Colon Carcinoma Metastatic in the Brain (tissue), 2 donors: ENCODE data around the genes USP40 and UGT1A5.

- PRO-cap, 2 experiments = peak in 2 of 2 experiments; most common plus-strand start chr2:233566877 (in 2); most common minus-strand start chr2:233566787 (in 2)
Observed at GRCh38 chr2:233565938-233567114, at the start of gene USP40. Gene USP40 (minus strand): TSS chr2:233566782.

DNA sequence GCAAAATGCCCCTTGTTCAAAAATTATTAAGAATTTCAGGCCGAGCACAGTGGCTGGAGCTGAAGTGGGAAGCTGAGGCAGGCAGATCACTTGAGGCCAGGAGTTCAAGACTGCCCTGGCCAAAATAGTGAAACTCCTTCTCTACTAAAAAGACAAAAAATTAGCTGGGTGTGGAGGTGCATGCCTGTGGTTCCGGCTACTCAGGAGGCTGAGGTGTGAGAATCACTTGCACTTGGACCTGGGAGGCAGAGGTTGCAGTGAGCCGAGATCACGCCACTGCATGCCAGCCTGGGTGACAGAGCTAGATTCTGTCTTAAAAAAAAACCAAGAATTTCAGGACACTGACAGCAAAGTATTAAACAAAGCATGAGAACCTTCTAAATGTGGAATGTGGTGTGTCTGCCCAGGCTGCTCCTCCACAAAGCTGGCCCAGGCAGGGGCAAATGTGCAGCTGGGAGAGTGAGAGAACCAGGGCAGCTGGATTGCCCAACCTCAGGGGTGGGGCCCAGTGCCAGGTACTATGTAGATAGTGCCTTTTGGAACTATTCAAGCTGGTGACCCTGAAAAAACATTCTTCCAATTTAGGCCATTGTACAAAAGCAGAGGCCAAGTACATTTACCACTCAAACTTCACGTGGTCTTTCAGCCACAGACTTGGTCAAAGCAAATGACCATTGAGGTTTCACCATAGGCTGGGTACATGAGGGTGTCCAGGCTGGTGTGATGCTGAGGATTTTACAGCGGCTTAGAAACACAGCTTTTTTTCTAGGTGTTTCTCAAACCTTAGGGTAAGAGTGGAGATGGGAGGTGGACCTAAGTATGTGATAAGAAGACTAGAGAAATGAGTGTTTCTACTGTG is 6.7 kb upstream of the UGT1A5 start:
- PRO-cap, 2 experiments = no peak in any of the 2 experiments

GRCh38 chr2:233712361-233713093 is at the start of gene UGT1A5:
Gene UGT1A5 (plus strand): TSS chr2:233712907.
- PRO-cap, 2 experiments = no peak in any of the 2 experiments

GRCh38 chr2:233754946-233755603 is 5.0 kb upstream of the UGT1A1 start:
- PRO-cap, 2 experiments = no peak in any of the 2 experiments

DNA sequence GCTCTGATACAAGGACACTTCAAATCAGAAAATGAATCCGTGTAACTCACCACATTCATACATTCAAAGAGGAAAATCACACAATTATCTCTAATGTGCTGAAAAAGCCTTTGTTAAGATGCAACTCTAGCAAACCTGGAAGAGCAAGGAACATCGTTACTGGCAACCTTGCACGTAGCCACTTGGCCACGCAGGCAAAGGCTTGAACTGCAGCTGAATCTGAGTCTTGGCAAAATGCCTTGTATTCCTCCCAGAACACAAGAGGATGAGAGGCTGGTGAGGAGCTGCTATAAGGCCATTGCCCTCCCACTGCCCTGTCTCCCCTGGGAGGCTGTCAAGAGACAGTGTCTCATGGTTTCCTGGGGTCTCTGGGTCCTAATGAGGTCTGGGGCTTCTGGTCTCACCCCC is 141.3 kb downstream of the SPP2 start:
- PRO-cap, 2 experiments = no peak in any of the 2 experiments

DNA sequence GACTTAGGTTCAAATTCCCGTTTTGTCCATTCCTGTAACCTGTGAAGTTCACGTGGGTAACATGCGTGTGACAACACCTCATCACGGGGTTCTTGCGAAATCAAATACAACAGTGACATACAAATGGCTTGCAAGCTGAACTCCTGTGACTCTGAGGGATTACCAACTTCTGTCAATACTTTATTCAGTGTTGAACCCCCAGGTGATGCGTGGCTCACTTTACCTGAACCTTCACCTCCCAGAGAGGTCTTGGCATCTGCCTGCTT is 207.8 kb downstream of the ARL4C start:
- PRO-cap, 2 experiments = no peak in any of the 2 experiments

DNA sequence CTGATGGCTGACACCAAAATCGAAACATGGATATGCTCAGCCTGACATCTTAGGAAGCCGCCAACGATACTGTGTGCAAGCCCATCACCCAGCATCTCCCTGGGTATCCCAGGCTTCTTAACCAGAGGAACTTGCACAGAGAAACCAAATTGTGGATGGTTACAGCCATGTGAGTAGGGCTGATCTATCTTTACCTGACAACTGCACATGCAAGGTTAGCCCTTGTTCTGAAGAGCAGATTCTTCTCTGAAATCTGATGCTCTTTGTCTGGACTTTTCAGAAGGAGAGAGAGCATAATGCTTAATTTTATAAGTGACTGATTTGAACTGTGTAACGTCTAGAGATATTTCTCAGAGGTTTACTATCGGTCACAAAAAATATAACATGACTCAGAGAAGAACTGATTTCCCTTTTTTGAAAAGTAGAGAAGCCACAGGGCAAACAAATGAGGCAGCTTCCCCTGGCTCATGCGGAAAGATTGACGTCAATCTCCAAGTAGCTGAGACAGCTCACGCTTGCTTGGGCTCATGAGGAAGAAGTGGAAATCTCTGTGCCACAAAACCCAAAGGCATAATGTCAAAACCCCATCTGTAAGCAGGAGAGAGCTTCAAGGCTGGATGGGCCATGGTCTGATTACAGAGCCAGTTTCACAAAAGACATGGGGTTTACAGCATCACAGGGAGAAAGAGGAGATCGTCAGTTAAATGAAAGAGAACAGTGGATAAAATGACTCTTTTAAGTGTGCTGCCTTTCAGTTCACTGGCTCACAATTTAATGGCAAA is 188.2 kb downstream of the ARL4C start:
- PRO-cap, 2 experiments = no peak in any of the 2 experiments

DNA sequence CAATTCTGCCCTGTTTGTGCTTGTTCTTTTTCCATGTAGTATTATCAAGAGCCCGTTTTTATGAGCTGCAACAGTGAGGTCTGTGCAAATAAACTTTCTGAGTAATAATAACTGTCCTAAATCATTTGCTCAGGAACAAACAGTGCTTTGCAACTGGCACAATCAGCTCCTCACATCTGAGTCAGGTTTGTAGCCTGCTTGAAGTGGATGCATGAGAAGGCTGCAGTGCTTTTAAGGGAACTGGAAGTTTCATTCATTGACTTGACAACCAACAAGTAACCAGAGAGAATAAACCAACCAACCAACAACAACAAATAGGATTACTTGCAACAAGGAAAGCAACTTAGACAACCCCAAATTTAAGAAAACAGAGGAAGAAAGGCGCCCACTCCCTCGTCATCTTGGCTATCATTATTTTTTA is 127.9 kb downstream of the ARL4C start:
- PRO-cap, 2 experiments = no peak in any of the 2 experiments

- PRO-cap, 2 experiments = no peak in any of the 2 experiments
Observed at GRCh38 chr2:234459494-234459992, 37.3 kb downstream of the ARL4C start.

DNA sequence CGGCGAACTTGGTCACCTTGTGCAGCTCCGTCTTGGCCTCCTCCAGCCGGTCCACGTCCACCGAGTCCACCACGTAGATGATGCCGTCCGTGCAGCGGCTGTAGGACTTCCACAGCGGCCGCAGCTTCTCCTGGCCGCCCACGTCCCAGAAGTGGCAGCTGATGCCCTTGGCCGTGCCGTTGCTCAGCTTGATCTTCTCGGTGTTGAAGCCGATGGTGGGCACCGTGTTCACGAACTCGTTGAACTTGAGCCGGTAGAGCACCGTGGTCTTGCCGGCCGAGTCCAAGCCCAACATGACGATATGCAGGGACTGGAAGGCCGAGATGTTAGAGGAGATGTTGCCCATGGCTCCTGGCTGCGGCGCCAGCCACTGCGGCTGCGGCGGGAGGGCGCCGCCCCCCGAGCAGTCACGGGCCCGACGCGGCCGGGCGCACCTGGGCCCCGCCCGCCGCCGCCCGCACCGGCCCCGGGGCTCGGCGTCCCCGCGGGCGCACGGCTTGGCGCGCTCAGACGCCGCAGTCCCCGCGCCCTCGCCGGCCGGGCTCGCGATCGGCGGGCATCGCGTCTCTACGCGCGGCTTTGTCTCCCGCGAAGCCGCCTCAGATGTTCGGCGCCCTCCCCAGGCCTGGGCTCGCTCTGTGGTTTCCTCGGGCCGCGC is 511 bp downstream of the ARL4C start:
- PRO-cap, 2 experiments = no peak in any of the 2 experiments

DNA sequence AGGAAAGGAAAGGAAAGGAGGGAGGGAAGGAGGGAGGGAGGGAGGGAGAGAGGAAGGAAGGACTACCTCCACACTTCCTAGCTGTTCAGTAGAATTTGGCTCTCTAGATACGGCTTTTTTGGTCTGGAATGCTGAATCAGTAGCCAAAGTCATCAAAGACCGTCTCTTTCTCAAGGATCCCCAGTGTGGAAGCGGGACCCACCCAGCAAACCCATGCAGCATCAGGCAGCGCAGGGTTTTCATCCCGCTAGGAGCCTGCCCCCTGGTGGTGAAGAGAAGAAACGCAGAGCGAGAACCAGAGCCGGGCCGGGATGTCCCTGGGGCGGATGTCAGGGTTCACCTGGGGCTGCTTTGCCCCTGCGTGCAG is 48.0 kb upstream of the ARL4C start:
- PRO-cap, 2 experiments = no peak in any of the 2 experiments

- PRO-cap, 2 experiments = no peak in any of the 2 experiments
Observed at GRCh38 chr2:234768702-234769488, 182.9 kb upstream of the SH3BP4 start.

GRCh38 chr2:234843404-234843896 is 108.4 kb upstream of the SH3BP4 start:
- PRO-cap, 2 experiments = no peak in any of the 2 experiments

GRCh38 chr2:234880656-234881184 is 71.1 kb upstream of the SH3BP4 start:
- PRO-cap, 2 experiments = no peak in any of the 2 experiments

- PRO-cap, 2 experiments = peak in 2 of 2 experiments; most common plus-strand start chr2:234983374 (in 1); most common minus-strand start chr2:234983008 (in 2)
Observed at GRCh38 chr2:234982727-234983529, 31.1 kb downstream of the SH3BP4 start.

GRCh38 chr2:234998265-234999543 is 46.9 kb downstream of the SH3BP4 start:
- PRO-cap, 2 experiments = no peak in any of the 2 experiments

GRCh38 chr2:235418823-235419225 is 75.0 kb upstream of the AGAP1 start:
- PRO-cap, 2 experiments = no peak in any of the 2 experiments

- PRO-cap, 2 experiments = no peak in any of the 2 experiments
Observed at GRCh38 chr2:235503022-235503642, 9.3 kb downstream of the AGAP1 start.

DNA sequence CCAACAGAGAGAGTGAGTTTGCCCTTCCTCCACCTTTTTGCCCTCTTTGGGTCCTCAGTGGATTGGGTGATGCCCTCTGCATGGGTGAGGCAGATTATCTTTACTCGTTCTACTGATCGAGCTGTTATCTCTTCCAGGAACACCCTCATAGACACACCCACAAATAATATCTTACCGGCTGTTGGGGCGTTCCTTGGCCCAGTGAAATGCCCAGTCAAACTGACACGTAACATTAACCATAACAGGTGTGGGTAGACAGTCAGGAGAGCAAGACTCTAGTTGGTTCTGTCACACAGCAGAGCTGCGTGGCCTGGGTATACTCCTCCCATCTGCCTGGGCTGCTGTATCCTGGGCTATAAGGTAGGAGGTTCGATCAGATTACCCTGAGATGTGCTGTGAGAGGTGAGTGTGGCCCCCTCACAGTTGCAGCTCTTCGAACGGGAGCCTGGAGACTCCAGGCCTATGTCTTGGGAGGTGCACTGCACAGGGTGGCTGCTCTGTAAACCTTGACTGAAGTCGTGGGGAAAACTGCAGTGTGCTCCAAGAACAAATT is 144.1 kb downstream of the AGAP1 start:
- PRO-cap, 2 experiments = no peak in any of the 2 experiments

DNA sequence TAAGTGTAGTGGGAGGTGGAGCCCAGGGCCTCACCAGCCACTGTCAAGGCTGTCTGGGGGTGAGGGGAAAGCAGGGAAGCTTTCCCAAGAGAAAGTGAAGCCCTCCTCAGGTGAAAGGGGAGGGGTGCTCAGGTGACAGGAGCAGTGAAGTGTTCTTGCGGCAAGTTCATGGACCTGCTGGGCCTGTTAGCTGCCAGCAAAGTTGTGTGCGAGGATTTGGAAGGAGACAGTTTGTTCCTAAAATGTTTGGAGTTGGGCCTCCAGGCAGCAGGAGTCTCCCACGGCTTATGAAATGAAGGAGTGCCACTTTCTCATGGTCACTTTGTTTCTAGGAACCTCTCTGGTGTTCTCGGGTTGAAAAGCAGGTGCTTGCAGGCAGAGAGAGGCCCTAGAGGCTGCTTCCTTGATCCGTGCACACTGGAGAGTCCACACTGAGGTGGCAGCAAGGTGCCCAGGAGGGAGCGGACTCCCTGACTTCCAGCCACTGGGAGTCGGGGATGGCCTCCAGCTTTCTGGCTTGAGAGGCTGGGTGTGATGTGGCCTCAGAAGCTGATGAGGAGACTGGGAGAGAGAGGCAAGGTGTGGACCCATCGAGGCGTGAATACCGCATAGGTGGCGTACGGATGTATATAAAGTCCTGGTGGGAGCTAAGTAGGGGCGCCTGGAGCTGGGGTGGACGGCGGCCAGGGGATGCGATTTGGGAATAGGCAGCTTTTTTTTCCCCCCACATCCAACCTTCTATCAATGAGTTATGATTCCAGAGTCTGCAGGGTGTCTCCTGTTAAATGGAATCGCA is 221.7 kb downstream of the AGAP1 start:
- PRO-cap, 2 experiments = no peak in any of the 2 experiments